HL-60 (cell line): Measurements from ENCODE around the gene TERB2.

GRCh38 chr15:43518270-43518917 is 986 bp downstream of the MAP1A start:
- RRBS, result no CpG with 5 or more reads among the region's 16 CpGs

DNA sequence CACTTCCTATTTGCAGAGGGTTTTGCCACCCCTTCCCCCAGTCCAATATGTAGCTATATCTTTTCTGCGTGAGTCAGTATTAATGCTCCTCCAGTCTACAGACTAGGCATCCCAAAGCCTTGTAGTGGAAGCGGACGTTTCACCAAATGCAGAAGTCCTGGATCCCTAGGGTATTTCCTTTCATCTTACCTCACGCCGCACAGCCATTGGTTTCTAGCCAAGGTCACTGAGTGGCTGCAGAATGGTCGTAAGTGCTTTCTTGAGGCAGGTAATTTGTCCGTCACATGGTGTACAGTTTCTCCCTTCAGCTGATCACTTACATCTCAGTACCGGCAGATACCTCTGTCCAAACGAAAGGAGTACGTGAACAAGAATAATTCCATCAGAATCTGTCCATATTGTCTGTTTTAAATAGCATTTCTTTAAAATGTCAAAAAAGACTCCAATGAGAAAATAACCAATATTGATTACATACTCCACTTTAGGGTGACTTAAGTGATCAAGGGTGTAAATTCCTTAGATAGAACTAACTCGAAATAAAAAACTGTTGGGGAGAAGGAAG is 801 bp downstream of the PDIA3 start:
- RRBS, result no CpG with 5 or more reads among the region's 11 CpGs

DNA sequence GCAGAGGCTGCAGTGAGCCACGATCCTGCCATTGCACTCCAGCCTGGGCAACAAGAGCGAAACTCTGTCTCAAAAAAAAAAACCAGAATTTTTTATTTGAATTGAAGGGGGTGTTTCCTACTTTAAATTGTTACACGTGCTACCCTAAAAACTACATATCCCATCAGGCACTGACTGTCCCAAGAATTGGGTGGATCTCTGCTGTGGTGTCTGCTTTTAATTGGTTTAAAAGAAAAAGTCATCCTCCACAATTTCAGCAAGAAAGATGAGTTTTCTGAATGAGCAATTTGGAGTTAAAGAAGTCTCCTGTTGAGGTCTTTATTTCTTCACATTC is 2.1 kb downstream of the PDIA3 start:
- RRBS, result no CpG with 5 or more reads among the region's 3 CpGs

GRCh38 chr15:43762588-43763422 is 14.0 kb downstream of the ELL3 start:
- RRBS, result no CpG with 5 or more reads among the region's 11 CpGs

DNA sequence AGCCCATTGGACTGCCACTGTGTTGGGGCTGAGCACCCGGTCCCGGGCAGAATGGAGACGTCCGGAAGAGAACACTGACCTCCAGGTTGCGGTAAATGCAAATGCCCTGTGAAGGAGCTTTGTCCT is 99 bp downstream of the SERINC4 start:
- RRBS, result no CpG with 5 or more reads among the region's 5 CpGs

DNA sequence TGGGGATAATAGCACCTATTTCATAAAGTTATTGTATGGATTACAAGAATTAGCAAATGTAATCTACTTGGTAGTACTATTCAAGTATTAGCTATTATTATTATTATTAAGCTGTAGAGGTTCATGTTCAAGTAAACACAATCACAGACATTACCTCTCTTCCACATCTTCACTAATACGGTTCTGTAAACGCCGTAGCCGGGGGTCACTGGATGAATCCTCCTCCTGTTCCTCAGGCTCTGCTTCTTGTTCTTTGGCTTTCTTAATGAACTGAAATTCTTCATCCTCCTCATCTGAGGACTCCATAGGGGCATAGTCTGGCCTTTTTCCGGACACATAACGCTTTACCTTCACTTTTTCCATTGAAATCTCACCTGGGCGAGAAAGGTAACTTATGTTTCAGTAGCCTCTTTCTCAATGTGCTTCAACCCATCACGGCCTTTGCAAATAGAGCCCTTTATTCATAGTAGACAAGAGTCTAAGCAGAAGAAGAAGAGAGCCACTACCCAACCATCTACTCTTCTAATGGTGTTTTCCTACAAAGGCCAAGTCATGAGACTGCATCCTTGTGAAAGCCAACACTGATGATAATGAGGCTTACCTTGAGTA is 7.3 kb downstream of the MFAP1 start:
- RRBS, result no CpG with 5 or more reads among the region's 8 CpGs

DNA sequence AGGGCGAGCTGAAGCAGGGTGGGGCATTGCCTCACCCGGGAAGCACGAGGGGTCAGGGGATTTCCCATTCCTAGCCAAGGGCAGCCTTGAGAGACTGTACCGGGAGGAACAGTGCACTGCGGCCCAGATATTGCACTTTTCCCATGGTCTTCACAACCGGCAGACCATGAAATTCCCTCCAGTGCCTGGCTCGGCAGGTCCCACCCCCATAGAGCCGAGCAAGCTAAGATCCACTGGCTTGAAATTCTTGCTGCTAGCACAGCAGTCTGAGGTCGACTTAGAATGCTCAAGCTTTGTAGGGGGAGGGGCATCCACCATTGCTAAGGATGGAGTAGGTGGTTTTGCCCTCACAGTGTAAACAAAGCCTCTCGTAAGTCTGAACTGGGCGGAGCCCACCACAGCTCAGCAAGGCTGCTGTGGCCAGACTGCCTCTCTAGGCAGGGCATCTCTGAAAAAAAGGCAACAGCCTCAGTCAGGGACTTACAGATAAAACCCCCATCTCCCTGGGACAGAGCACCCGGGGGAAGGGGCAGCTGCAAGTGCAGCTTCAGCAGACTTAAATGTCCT is 156.3 kb downstream of the FRMD5 start:
- RRBS, result 98% methylated on average over 1 of the region's 12 CpGs

GRCh38 chr15:44296575-44297039 is 8.1 kb downstream of the GOLM2 start:
- RRBS, result no CpG with 5 or more reads among the region's 1 CpG

- RRBS, result no CpG with 5 or more reads among the region's 3 CpGs
Observed at GRCh38 chr15:44541577-44542973, 5.1 kb downstream of the EIF3J start.

- RRBS, result no CpG with 5 or more reads among the region's 3 CpGs
Observed at GRCh38 chr15:44718262-44718811, 7.0 kb downstream of the B2M start.

DNA sequence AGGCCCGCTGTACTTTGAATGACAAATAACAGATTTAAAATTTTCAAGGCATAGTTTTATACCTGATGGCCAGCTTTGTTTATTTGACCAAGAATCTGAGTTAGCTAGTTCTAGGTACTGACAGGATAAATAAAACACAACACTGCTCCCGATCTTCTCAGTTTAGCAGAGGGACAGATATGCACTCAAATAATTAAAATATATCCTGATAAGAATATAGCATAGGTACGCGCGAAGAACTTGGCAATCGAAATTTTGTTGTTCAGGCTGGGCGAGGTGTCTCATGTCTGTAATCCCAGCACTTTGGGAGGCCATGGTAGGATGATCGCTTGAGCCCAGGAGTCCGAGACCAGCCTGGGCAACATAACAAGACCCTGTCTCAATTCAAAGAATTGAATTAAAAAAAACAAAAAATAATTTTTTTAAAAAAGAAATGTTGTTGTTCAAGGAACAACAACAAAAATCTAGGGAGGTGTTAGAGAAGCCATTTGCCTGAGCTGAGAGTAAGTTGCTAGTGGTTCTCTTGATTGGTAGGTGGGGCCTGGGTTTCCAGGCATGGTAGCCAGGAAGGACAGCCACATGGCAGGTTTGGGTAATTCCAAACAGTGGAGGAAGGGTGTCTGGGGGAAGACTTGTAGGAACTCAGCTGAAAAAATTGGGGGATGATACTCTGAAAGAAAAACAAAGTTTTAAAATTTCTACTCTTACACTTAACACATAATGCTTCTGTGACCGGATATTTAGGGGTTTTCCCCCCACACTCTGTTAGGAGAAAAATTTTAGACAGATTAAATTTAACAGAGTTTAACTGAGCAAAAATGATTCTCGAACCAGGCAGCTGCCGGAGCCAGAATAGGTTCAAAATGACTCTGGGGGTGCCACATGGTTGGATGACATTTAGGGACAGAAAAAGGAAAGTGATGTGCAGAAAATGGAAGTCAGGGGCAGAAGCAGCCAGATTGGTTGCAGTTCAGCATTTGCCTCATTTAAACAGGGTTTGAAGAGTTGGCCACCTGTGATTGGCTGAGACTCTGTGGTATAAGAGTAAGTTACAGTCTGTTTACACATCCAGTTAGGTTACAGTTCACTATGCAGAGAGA is 7.8 kb downstream of the B2M start:
- RRBS, result 58% methylated on average over 3 of the region's 12 CpGs

DNA sequence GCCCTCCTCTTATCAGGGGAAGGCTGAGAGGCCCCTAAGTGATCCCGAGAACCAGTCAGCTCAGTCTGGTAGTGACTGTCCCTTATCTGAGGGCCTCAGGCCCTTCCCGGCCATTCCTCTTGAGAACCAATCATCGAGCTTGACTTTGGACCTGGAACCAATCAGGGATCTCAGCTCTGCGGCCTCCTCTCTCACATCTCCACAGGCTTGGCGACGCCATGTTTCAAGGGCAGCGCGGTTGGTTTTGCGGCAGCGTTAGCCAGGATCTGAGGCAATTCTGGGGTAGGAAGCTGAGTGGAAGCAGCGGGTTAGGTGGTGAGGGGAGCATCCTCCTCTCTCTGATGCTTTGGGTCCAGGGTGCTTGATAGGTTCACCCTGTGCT is at the start of gene TERB2:
TERB2 (plus strand) TSS at position 187 of the 382 bp plus-strand sequence.
- RRBS, result no CpG with 5 or more reads among the region's 11 CpGs

DNA sequence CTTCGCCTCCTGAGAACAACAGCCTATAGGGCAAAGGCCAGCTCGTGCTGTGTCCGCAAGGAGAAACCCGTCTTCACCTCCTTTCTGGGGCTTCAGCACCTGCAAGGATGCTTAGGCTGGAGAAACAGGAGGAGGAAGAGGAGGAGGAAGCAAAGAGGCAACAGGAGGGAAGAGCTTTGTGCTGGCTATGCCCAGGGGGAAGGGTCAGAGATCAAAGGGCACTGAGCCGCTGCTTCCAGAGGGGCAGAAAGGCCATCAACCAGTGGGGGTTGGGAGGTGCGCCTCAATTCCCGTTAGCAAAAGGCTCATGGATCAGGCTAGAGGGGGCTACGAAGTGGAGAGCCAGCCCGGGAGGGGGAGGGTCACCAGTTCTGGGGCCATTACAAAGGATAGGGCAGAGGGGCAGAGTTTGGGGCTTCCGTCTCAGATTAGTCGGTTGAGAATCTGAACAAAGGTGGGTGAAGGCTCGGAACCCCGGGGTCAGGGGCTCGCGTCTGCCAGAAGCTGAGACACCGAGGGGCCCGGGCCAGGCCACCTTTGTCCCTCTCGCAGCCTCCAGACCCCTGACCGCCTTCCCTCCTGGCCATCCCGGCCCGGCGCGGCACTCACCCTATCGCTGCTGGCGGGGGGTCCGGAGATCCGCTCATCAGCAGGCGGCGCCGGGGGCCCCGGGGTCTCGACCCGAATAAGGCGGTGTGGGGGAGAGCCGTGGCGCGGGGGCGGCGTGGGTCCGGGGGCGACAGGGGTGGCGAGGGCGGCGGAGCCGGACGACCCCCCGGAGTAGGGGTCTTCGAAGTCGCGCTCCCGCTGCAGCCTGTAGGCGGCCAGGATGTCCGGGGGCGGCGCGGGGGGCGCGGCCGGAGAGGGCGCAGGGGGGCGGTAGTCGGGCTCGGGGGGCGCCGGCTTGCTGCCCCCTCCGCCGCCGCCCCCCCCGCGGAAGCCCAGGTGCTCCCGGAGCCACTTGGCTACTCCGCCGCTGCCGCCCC is 628 bp downstream of the SHF start:
- RRBS, result 14% methylated on average over 46 of the region's 74 CpGs

DNA sequence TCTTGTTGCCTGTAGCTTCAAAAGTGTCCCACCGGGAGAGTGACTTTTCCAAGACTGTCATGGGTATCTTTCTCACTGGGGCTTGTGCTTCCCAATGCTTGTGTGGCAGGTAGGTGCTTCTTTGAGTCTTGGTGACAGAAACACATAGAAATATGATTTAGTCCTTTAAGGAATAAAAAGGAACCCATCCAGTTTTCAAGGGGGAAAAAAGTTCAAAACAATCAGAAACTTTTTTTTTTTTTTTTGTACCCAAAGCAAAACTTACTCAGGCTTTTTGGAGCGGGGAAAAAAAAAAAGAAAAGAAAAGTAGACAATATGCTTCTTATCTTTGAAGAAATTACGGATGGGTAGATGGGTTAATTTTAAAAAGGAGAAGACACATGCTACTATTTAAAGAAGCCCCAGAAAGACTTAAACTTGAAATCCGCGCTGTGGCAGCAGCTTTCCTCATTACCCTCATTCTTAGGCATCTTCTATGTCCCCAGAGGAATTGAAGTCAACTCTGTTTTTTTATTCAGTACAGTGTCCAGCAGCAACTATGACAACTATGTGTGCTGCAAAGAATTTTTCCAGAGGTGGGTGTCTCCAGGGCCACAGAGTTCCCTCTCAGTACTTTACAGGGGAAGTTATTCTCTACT is 32.2 kb downstream of the GATM start:
- RRBS, result no CpG with 5 or more reads among the region's 5 CpGs

DNA sequence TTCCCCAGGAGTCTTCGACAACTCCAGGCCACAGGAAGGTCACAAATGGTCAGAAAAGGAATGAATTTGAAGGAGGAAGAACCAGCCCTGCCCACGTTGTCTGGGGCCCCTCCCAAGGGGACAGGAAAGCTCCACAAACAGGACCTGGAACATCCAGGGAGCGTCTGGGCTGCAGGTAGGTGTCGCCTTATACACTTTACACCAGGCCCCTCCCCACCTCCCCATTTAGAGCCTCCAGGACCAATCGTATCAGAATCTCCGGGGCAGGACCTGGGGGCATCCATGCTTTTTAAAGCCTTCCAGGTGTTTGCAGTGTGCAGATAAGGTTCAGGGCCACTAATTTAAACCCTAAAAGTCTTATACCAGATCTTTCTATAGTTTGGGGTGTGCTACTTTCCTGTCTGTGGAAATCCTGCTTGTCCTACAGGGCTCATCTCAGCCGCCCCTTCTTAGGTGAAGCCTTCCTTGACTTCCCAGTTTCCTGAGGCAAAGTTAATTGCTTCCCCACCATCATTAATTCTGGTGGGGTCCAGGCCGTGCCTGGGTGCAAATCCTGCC is 18.3 kb downstream of the C15orf48 start:
- RRBS, result no CpG with 5 or more reads among the region's 8 CpGs

DNA sequence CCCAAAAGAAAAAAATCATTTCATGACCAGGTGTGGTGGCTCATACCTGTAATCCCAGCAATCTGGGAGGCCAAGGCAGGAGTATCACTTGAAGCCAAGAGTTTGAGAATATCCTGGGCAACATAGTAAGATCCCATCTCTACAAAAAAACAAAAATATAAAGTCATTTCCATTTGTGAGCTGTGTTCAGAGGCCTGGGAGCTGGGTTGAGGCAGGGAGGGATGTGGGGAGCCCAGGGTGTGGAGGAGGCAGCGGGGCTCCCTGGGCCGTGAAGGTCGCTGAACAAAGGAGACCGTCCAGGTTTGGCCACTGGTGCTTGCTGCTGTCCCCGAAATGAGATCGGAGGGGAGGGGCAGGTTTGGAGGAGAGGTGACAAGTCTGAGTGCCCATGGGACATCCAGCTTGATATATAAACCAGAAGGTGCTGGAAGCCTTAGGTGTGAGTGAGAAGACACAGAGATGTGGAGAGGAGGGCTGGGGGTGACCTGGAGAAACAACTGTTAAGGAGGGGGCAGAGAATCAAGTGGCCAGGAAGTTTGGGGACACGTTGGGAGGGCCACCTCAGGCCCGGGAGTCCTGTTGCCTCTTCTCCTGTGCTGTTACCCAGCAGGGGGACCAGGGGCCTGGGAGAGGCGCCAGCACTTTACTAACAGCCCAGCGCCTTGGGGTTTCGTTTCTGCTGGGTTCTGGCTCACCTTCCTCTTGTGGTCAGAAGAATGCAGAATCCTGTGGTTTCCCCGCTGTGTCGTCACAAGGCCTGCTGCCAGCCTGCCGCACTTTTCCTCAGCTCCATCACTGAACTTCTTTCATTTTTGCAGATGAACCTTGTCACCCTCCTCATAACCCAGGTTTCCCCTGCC is 24.1 kb downstream of the C15orf48 start:
- RRBS, result no CpG with 5 or more reads among the region's 14 CpGs

DNA sequence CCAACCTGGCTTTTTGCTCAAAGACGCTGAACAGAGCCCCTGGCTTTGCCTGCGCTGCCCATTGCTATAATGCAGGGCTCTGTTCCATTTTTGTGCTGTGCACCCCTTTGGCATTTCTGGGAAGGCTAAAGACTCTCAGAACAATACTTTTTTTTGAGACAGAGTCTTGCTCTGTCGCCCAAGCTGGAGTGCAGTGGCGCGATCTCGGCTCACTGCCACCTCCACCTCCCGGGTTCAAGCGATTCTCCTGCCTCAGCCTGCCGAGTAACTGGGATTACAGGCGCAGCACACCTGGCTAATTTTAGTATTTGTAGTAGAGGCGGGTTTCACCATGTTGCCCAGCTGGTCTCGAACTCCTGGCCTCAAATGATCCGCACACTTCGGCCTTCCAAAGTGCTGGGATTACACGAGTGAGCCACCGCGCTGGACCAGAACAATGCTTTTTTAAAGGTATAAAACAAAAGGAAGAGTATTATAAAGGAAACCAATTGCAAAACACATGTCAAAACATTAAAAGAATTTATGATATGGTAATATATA is 940 bp downstream of the SQOR start:
- RRBS, result no CpG with 5 or more reads among the region's 17 CpGs

GRCh38 chr15:45642232-45642546 is 7.4 kb downstream of the SQOR start:
- RRBS, result no CpG with 5 or more reads among the region's 1 CpG

GRCh38 chr15:45660330-45660915 is 25.6 kb downstream of the SQOR start:
- RRBS, result no CpG with 5 or more reads among the region's 5 CpGs